A172 (cell line): ENCODE results near the genes ELMO1 and SFRP4.

GRCh38 chr7:36390802-36391001, 1.0 kb downstream of the ANLN start:
- RAMPAGE, long total RNA, result no peak

GRCh38 chr7:36789674-36790018, 65.4 kb upstream of the AOAH start:
- RAMPAGE, long total RNA, result no peak

GRCh38 chr7:36943294-36944010, 219.2 kb upstream of the AOAH start:
- RAMPAGE, long total RNA, result no peak

GRCh38 chr7:37293621-37293894, 155.1 kb downstream of the ELMO1 start:
- RAMPAGE, long total RNA, result no peak

DNA sequence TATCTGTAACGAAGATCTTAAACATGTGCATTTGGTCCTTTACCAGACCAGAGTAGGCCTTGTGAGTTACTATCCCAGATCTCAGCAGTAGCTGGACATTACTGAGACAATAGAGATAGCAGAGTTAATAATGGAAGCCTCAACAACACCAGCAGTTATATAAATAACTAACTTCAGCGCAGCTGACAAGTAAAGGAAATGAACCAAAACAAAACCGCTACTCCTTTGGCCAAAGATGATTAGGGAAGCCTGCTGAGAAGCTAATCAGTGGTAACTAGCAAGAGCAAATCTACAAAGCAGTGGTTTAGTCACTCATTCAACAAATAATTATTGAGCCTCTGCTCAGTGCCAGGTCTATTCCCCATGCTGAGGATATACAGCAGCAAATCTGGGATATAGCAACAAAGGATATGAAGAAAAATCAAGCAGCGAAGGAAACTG, 103.8 kb downstream of the ELMO1 start:
- RAMPAGE, long total RNA, result no peak

DNA sequence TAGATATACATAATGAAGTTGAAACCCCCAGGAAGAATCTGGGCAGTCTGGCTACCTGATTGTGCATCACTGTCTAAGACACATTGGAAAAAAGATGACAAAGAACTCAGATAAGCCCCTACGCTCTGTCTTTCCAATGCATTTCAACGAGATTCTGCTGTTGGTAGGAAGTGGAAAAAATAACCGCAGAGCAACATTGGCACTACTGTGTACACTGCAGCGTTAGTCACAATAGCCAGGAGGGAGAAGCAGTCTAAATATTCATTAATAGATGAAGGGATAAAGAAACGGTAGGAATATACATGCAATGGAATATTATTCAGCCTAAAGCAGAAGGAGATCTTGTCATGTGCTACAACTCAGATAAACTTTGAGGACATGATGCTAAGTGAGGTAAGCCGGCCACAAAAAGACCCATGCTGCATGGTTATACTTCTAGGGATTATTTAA, 40.4 kb downstream of the ELMO1 start:
- RAMPAGE, long total RNA, result no peak

DNA sequence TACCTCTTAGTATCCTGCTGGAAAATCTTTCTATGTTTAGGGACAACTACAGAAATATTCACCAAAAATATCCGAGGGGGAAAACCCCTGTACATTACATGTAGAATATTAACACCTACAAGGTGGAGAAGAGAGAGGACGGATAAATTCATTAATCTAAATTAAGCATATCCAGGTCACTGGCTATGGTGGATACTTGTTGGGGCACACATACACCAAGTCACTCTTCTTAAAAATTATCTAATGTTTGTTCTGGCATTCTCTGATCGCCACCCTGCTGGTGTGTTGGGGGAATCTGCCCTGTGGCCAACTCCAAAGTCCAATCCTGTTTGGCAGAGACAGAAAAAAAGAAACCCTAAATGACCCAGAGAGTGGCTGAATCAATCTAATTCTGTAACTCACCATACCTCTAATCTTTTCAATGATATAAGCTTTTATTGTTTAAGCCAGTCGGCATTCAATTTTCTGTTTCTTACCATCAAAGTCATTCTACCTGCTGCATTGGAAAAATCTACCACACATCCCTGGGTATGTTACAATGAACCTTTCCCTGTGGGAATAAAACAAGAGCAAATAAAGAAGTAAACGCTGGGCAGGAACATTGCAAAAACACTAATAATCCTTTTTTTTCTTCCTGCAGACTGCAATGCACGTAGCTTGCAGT, 34.3 kb downstream of the ELMO1 start:
- RAMPAGE, long total RNA, result no peak

GRCh38 chr7:37448341-37449404, at the start of gene ELMO1:
Gene ELMO1 (minus strand): TSS chr7:37448864.
- RAMPAGE, long total RNA, result no peak

- RAMPAGE, long total RNA, result no peak
Observed at GRCh38 chr7:37916607-37917554, at the start of gene SFRP4. Gene SFRP4 (minus strand): TSS chr7:37916817.

DNA sequence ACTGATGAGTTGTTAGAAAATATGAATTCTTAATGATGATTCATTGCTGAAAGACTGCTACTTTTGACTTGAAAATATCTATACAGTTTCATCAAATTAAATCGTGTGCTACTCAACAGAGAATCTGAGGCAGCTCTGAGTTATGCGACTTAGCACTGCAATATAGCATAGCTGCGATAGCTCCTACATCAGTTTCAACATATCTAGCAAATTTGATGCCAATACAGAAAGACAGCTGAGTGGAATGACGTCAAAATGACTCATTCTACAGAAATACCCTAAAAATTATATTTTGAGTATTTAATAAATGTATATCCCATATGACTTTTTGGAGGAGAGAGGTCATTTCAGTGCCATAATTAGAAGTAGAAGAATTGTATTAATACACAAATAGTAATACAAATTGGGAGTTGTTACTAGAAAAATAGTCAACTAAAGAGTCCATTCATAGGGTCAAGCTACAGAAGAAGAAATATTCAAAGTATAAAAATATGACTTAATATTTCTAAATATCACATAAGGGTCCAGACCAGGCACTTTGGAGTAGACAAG, 96.5 kb downstream of the STARD3NL start:
- RAMPAGE, long total RNA, result no peak

- RAMPAGE, long total RNA, result no peak
Observed at GRCh38 chr7:38306792-38307335, 128.8 kb downstream of the STARD3NL start.

DNA sequence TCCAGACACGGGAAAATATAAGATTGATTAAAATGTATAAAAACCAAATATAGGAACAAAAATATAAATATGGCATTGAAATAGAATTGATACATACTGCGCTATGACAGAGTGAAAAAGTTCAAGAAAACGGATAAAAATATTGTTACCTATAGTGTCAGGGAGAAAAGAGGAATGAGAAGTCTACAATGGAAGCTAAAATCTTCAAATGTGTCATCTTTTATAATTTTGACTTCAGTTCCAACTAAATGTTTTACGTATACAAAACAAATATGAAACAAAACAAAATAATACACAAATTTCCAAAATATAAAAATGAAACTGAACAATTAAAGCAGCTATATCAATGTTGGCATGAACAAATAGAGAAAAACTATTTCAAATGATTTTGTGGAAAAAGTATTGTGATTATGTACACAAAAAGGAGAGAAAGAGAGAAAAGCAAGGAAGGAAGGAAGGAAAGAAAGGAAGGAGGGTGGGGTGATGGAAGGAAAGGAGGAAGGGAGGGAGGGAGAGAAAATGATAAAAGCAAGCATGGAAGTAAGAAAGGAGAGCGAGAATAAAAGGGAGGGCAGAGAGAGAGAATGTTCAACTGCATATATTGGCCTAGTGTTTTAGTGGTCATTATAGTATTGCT, 188.6 kb downstream of the STARD3NL start:
- RAMPAGE, long total RNA, result no peak

DNA sequence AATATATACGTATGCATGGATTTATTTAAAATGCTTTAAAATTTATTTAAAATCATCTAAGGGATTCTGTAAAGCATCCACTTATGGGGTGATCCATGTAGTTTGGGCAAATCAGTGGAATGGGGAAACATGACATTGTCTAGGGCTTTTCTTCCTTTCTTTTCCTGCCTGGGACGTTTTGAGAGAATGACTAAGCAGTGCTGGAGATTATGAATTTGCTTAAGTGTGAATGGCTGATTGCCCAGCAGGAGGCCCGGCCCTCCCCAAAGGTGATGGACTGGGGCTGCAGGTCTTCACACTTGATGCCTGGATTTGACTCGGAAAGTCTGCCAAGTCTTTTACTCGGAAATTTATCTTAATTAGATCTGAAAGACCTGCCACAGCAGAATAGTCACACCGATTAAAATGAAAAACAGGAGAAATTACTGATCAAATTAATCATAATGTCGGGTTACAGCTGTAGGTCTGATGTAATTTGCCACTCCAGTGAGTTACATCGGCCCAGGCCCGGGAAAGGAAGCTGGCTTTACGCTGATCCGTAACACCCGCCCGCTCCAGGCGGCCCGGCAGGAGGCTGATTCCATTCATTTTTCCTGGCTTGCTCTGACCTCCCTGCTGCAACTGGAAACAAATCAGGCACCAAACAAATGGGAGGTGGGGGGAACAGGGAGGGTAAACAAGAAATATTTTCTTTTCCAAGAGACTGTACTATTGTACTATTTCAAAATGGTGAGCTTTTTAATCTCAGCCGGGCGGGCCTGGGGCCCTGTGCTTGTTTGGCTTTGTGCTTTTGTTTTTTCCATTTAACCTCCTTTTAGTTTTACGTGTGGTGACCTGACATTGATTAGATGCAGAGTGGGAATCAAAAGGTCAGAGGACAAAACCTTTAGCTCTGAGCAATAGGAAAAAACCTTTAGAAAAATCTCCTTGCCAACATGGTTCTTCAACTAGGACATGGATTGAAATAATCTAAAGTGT, 212.4 kb upstream of the YAE1 start:
- RAMPAGE, long total RNA, result no peak

- RAMPAGE, long total RNA, result no peak
Observed at GRCh38 chr7:39366425-39366825, 199.8 kb upstream of the YAE1 start.

DNA sequence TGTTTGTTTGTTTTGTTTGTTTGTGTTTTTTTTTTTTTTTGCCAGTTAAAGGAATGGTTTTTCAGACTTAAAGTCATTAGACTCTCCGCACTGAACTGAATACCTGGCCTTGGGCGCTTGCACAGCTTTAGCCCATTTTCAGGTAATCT, 788 bp downstream of the RALA start:
- RAMPAGE, long total RNA, result no peak

DNA sequence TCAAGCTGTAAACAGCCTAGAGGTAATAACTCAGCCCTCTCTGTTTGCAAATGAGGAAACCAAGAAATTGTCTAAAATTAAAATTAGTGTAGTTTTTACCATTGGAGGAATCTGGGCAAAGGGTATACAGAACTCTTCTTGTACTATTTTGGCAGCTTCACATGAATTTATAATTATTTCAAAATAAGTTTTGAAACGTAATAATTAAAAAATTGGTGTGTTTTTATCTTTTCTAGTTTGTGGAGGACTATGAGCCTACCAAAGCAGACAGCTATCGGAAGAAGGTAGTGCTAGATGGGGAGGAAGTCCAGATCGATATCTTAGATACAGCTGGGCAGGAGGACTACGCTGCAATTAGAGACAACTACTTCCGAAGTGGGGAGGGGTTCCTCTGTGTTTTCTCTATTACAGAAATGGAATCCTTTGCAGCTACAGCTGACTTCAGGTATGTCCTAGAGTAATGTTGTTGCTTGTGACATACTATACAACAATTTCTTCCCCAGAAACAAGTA, 66.8 kb downstream of the RALA start:
- RAMPAGE, long total RNA, result no peak

DNA sequence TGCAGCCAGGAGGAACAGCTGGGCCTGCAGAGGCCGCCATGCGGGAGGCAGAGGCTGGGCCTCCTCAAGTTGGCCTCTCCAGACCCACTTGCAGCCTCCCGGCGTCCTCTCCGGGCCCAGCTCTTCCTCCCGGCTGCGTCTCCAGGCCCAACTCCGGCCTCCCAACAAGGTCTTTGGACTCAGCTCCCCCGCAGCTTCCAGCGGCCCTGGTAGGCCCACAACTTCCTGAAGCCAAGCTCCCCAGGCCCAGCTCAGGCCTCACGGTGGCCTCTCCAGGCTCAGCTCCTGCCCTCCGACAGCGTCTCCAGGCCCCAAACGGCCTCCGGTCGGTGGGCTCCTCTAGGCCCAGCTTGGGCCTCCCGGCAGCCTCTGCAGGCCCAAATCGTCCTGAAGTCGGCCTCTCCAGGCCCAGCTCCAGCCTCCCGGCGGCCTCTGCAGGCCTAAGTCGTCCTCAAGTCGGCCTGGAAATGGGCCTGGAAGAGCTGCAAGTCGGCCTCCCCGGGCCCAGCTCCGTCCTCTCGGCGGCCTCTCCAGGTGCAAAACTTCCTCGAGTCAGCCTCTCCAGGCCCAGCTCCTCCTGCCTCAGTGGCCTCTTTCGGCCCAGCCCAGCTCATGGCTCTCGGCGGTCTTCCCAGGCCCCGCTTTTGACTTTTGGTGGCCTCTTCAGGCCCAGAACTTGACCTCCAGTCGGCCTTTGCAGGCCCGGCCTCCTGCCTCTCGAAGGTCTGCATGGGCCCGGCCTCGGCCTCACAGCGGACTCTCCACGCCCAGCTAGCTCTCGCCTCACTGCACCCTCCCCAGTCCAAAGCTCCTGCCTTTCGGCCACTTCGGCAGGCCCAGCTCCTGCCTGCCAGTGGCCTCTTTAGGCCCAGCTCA, 156.2 kb upstream of the CDK13 start:
- RAMPAGE, long total RNA, result no peak

- RAMPAGE, long total RNA, result no peak
Observed at GRCh38 chr7:39948116-39948959, 1.7 kb upstream of the CDK13 start.

- RAMPAGE, long total RNA, result no peak
Observed at GRCh38 chr7:40057227-40057945, 77.0 kb downstream of the MPLKIP start.

GRCh38 chr7:40096182-40097252, 37.9 kb downstream of the MPLKIP start:
- RAMPAGE, long total RNA, result no peak